Measurements from ENCODE around the gene SLC35F4.

DNA sequence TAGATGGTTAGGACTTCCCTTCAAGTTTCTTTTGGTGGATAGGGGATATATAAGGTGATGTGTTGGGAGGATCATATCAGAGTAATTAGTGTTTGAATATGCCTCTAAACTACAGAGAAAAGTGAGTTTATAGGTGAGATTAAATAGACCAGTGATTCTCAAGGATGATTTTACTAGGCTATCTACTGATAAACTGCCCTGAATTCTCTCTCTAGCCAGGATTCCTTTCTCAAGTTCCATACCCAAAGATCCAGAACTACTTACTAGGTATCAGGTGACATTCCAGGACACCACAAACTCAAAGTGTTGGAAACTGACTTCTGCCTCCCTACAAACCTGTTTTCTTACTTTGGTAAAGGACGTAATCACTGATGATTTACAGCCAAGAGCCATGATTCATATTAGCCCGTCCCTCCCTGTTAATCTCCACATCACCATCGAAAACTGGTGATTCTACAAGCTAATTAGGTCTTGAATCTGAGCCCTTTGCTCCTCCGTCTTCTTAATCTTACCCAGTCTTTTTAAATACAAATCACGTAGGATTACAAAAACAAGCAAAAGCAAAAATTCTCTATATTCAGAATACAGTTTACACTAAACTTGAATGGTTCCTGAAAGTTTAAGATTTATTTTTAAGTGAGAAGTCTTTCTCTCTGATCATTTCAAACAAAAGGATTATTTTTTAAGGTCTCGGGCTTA lies 1.0 kb upstream of the ATG14 start:
- PRO-cap, 7 experiments = no peak in any of the 7 experiments
- RAMPAGE, long total RNA, 2 experiments = no peak in any of the 2 experiments

GRCh38 chr14:55697856-55698327 lies 117.9 kb downstream of the KTN1 start:
- PRO-cap, 7 experiments = no peak in any of the 7 experiments
- RAMPAGE, long total RNA, 2 experiments = no peak in any of the 2 experiments

- PRO-cap, 7 experiments = no peak in any of the 7 experiments
- RAMPAGE, long total RNA, 2 experiments = no peak in any of the 2 experiments
These were observed 216.5 kb downstream of the KTN1 start for GRCh38 chr14:55796486-55797016.

DNA sequence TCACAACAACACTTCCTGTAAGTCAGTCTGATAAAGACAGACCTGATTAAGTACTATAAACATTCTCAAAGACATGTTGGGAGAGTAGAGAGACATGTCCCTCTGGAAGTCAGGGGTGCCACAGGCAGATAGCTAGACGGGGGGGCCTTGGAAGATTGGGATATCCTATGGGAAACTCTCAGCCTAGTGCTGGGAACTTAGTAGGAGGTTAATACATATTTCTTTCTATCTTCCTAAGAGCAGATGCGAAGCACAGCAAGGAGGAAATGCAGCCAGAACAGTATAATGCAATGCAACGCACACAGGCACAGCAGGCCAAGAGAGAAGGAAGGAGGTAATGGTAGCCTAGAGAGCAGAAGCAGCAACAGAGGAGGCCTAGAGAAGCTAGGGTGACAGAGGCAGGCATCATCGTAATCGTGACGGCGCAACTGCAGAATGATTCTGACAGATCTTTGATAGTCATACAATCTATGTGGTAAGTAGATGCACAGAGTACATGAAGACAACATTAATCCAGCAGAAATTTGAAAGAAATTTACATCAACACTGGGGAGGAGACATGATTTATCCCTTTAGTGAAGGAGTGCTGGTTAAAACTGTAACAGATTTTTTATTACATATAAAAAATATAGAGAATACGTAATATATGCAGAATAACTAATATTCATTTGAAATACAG lies 1.7 kb upstream of the PELI2 start:
- PRO-cap, 7 experiments = no peak in any of the 7 experiments
- RAMPAGE, long total RNA, 2 experiments = no peak in any of the 2 experiments

GRCh38 chr14:56124440-56125165 lies 6.4 kb downstream of the PELI2 start:
- PRO-cap, 7 experiments = no peak in any of the 7 experiments
- RAMPAGE, long total RNA, 2 experiments = no peak in any of the 2 experiments

DNA sequence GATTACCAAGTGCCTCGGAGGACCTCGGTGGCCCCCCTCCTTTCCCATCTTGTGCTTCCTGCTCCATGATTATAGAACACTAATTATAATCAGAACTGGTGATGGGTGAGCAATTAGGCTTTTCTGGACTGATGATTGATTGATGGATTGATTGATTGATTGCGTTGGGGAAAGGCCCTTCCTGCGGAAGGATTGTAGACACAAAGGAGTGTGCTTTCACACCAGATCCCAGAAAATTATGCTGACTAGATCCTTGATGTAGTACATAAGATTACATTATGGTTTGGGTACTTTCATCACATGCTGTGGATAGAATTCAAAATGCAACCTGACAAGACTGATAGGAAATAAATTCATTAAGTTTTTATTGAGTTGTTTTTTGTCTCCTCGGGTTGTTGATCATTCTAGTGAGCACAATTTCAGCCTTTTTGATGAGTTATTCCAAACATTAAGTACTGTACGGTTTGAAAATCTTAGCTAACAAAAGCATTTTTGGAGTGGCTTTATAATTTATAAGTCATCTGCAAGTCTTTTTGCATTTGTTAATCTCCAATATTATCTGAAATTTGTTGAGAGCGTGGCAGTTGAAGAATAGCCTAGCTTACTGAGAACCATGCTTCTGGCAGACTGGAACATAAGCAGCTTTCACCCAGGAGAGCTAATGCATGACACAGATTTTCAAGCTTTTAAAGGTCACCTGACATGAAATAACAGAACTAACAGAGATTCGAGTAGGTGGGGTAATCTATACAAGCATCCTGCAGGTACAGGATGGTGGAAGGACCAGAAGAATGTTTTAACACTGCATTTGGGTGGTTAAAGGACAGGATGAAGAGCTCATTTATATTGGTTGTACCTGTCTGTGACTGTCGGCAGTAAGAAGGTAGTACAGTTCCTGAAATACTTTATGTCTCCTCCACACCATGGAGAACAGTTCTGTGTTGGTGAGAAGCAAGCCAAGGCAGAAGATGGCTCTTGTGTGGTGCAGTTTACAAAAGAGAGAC lies 8.7 kb downstream of the PELI2 start:
- PRO-cap, 7 experiments = no peak in any of the 7 experiments
- RAMPAGE, long total RNA, 2 experiments = no peak in any of the 2 experiments

- PRO-cap, 7 experiments = peak in 6 of 7 experiments; most common plus-strand start chr14:56196481 (in 6); most common minus-strand start chr14:56196308 (in 2)
- RAMPAGE, long total RNA, 2 experiments = no peak in any of the 2 experiments
These were observed 78.0 kb downstream of the PELI2 start for GRCh38 chr14:56196112-56196784.

DNA sequence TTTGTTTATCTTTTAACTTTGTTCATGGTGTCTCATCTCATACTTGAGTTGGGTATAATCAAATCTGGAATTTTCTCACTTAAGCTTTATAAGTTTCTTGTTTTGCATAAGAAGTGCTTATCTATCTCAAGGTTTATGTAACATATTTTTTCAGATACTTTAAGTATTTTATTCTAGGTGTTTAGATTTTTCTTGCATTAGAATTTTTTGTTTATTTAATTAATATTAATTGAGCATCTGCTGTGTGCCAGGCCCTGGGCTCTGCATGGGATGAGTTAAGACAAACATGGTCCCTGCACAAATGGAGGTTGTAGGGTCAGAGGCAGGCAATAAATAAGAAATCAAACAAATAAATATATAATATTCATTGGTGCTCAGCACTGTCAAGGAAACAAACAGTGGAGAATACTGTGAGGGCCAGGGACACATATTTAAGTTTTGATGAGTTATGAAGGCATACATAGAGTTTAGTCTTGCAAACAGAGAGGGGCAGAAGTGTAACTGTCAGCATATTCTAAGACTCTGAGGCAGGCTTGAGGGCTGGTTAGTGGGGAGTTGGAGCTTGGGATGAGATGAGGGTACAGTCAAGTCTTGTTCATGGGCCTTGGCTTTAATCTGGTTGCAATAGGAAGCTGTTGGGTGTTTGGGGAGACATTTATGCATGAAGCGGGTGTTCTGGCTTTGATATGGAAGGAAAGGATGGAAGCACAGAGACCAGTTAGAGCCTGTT lies 78.8 kb downstream of the PELI2 start:
- PRO-cap, 7 experiments = no peak in any of the 7 experiments
- RAMPAGE, long total RNA, 2 experiments = no peak in any of the 2 experiments

DNA sequence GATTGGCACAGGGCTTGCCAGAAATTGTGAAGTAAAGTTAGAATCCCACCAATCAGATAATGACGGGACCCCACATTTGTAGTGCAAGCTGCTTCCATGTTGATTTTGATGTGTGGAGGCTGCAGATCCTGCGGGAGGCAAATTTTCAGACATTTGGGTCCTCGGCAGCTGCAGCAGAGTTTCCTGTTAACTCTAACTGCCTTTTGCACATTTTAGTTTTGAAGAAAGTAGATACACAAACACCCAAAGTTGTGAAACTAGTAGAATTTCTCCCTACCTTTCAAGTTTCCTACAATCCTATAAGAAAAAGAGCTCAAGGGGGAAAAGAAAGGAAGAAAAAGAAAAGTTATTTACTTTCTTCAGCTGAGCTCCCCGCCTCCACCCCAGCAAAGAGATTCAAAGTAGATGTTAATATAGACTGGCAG lies 3.8 kb downstream of the OTX2 start:
- PRO-cap, 7 experiments = no peak in any of the 7 experiments
- RAMPAGE, long total RNA, 2 experiments = no peak in any of the 2 experiments

DNA sequence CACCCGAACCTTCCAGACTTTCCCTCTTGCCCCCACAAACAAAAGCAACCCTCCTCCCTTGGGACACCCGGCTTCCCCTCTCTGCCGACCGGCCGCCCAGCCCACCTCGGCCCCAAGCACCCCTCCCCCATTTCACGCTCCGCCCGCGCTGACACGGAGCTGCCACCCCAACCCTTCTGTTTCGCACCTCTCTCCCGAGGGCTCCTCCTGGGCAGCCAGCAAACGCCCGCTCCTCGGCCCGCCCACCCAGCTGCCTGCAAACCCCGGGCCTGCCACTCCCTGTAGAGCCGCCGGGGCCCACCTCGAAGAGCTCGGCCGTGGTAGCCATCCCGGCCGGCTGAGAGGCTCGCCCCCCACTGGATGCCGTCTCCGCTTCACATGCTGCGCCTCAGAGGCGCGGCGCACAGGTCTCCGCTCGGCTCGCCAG lies 371 bp downstream of the EXOC5 start:
- PRO-cap, 7 experiments = peak in 4 of 7 experiments; most common plus-strand start position 284 of the sequence (in 3); most common minus-strand start position 105 of the sequence (in 1)
- RAMPAGE, long total RNA, 2 experiments = start-site peak on the plus strand in 1 of 2 experiments, centred at position 258 of the sequence, 17 reads per replicate

- PRO-cap, 7 experiments = peak in 5 of 7 experiments; most common plus-strand start chr14:57865992 (in 5); most common minus-strand start chr14:57865951 (in 1)
- RAMPAGE, long total RNA, 2 experiments = no peak in any of the 2 experiments
These were observed at the start of gene SLC35F4 for GRCh38 chr14:57865385-57866271. TSS of gene SLC35F4 (minus strand) at chr14:57866092.

DNA sequence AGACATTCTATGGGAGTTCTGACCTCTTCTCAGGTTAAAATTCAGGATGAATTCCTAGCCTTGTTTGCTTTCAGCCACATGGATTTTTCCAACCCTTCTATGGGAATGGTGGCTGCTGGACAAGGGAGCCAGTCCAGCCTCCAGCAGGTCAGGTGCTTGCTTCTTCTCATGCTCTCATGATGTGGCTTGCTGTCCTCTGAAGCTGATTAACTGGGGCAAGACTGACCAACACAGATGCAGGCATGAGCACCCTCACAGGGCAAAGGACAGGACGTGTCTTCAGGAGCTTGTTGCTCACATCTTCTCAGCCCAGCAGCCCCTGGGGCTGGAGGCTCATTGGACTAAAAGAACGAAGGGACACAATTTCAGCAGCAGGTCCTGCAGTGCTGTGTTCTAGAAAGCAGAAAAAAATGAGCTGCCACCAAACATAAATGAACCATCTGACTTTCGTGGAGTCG lies 97.3 kb upstream of the SLC35F4 start:
- PRO-cap, 7 experiments = no peak in any of the 7 experiments
- RAMPAGE, long total RNA, 2 experiments = no peak in any of the 2 experiments

DNA sequence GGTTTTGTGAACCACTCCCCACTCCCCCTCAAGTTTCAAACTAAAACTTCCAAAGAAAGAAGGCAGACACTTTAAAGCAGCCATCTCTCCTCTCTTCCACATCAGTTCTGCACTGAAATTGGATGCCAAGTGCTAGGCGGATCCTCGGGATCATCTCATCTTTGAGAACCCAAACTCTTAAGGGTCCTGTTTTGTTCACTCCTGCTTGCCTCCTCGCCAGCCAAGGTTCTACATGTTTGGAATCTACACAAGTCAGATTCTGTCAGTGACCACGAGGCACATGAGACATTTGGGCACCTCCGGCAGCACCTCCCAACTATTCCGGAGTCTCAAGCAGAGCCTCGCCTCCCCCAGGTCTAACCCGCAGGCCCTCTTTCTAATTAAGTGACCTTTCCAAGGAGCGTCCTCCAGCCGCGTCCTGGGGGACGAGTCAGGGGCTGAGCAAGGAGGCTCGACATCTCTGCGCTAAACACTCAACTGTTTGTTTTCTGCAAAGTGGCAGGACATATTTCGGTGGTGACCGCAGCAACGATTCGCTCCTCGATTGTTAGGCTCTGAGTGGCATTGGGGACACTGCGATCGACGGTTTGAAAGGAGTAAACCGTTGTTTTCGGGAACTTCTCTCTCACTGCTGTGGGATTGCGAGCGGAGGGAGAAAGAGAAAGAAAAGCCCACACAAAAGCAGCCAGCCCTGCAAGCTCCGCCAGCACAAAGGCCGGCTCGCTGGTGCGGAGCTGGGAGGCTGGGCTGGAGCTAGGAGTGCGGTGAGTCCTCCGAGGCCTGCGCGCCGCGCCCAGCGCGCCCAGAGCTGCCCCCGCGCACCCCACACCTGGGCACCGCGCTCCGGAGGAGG lies 724 bp downstream of the ARMH4 start:
- PRO-cap, 7 experiments = peak in 5 of 7 experiments; most common plus-strand start position 706 of the sequence (in 5); most common minus-strand start position 473 of the sequence (in 1)
- RAMPAGE, long total RNA, 2 experiments = no peak in any of the 2 experiments

DNA sequence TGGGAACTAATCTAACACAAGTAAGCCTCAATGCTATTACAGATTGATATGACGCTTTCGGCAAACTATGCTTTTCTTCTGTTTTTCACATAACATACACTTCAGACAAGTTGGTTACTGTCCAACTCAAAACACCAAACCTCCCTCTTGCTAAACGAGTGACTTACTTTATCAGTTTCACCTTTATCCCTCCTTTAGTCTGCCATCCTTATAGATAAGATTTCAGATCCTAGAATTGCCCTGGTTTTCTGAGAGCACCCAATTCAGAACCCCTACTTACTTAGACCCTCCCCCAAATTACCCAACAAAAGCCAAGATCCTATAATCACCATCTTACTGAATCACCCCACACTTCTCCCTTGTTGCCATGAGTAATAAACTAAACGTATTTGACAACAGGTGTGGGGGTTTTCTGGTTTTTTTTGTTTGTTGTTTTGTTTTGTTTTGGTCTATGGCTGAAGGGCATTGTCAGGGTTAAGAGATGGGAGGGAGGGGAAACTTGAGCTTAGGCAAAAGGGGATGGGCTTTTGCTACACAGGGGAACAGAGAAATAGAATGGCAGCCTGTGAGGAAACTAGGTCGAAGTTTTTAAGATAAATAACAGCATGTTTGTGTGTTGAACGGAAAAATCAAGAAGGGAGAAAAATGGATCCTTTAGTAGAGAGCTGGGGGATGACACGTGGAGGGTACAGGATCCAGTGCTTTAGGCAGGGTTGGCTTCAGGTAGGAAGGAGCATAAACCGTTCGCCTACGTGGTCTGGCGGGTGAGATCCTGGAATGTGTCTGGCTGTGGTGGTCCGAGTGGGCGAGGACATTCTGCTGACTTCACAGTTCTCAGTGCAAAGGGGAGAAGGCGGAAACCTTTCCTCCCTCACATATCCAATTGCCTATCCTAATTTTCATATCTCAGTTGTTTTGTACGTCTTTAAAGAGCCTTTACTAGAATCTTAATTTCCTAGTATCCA lies 6.0 kb upstream of the PSMA3 start:
- PRO-cap, 7 experiments = peak in 7 of 7 experiments; most common plus-strand start position 533 of the sequence (in 6); most common minus-strand start position 779 of the sequence (in 4)
- RAMPAGE, long total RNA, 2 experiments = no peak in any of the 2 experiments

DNA sequence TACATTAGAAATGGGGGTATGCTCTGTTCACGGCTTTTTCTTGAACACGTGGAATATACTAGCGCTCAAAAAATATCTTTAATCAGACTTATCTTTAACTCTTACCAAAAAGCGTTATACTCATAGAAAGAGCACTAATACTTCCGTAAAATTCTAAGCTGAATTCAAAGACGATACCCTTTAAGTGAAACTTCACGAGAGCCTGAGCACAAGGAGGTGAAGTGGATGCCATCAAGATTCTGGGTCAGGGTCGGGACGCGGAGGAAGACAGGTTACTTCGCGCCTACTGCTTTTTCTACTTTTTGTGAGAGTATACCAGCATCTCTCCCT lies 469 bp upstream of the PSMA3 start:
- PRO-cap, 7 experiments = peak in 2 of 7 experiments; most common plus-strand start position 237 of the sequence (in 2); most common minus-strand start position 241 of the sequence (in 2)
- RAMPAGE, long total RNA, 2 experiments = no peak in any of the 2 experiments

- PRO-cap, 7 experiments = no peak in any of the 7 experiments
- RAMPAGE, long total RNA, 2 experiments = no peak in any of the 2 experiments
These were observed 25.5 kb upstream of the ARID4A start for GRCh38 chr14:58272540-58273504.

- PRO-cap, 7 experiments = peak in 2 of 7 experiments; most common plus-strand start chr14:59483531 (in 1); most common minus-strand start chr14:59483522 (in 1)
- RAMPAGE, long total RNA, 2 experiments = no peak in any of the 2 experiments
These were observed 948 bp downstream of the L3HYPDH start for GRCh38 chr14:59483301-59483619.

DNA sequence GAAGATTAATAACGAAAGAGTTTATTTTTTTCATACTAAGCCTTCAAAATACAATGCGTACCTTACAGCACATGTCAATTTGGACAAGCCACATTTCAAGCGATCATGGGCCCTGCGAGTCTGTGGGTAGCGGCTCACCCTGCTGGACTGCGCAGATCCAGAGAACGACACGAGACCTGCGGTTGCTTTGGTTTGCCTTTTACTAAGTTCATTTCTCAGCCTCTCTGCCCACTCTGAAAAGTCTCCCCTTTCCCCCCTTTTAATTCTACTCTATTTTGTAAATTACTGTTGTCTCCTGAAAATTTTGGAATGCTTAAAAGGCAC lies 48.5 kb upstream of the RTN1 start:
- PRO-cap, 7 experiments = peak in 3 of 7 experiments; most common plus-strand start position 152 of the sequence (in 3)
- RAMPAGE, long total RNA, 2 experiments = no peak in any of the 2 experiments

GRCh38 chr14:60262972-60263387 lies 14.0 kb downstream of the PPM1A start:
- PRO-cap, 7 experiments = no peak in any of the 7 experiments
- RAMPAGE, long total RNA, 2 experiments = no peak in any of the 2 experiments

GRCh38 chr14:60292200-60293318 lies 43.5 kb downstream of the PPM1A start:
- PRO-cap, 7 experiments = no peak in any of the 7 experiments
- RAMPAGE, long total RNA, 2 experiments = no peak in any of the 2 experiments

Data from ovary (tissue), 7 donors.